Vein endothelial cell (primary cell): ENCODE results near the gene PRKACA.

GRCh38 chr19:13702458-13702850 is 45.2 kb upstream of the YJU2B start:
- CAGE, long polyA plus RNA, result no peak

- CAGE, long polyA plus RNA, result no peak
These were observed 651 bp downstream of the C19orf53 start for GRCh38 chr19:13774945-13775268.

- CAGE, long polyA plus RNA, result no peak
These were observed 10.3 kb upstream of the ZSWIM4 start for GRCh38 chr19:13784960-13785411.

DNA sequence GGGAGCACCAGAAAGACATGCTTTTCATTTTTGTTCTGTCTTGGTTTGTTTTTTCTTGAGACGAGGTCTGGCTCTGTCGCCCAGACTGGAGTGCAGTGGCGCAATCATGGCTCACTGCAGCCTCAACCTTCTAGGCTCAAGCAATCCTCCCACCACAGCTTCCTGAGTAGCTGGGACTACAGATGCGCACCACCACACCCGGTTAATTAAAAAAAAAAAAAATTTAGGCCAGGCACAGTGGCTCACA is 6.1 kb upstream of the ZSWIM4 start:
- CAGE, long polyA plus RNA, result no peak

- CAGE, long polyA plus RNA, result no peak
These were observed 17.5 kb downstream of the ZSWIM4 start for GRCh38 chr19:13812645-13813153.

DNA sequence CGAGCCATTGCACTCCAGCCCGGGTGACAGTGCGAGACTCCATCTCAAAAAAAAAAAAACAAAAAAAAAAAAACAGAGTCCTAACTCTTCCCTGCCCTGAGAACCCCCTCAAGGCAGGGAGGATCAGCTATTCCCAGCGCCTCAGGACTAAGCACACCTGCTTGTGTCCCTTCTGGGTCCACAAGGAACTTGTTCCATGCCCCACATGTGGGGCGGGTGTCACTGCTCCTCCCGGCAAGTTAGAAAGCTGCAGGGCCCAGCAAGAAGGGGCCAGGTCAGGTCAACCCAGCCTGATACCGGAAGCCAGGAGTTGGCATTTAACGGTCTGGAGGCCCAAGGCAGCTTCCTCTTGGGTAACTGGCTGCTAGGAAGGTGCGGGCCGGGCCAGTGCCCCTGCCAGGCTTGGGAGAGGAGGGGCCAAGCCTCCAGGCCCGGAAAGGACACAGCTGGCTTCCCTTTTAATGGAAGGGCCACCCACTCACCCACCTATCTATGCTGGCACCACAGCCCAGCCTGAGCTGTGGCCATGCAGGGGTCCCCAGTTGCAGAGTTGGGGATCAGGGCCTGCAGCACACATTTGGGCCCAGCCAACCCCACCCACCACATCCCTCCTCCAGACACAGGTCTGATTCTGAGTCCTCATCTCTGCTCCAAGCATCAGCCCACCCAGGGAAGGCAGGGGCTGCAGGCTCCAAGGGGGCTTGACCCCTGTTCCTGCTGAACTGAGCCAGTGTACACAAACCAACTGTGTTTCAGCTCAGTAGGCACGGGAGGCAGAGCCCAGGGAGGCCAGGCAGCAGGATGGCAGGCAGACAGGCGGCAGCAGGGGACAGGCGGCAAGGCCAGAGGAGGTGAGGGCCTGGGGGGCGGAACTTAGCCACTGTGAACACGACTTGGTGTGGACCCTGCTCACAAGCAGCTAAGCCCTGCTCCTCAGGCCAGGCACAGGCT is 40.6 kb downstream of the ZSWIM4 start:
- CAGE, long polyA plus RNA, result no peak

- CAGE, long polyA plus RNA, result no peak
These were observed 3.4 kb downstream of the NANOS3 start for GRCh38 chr19:13880009-13881026.

DNA sequence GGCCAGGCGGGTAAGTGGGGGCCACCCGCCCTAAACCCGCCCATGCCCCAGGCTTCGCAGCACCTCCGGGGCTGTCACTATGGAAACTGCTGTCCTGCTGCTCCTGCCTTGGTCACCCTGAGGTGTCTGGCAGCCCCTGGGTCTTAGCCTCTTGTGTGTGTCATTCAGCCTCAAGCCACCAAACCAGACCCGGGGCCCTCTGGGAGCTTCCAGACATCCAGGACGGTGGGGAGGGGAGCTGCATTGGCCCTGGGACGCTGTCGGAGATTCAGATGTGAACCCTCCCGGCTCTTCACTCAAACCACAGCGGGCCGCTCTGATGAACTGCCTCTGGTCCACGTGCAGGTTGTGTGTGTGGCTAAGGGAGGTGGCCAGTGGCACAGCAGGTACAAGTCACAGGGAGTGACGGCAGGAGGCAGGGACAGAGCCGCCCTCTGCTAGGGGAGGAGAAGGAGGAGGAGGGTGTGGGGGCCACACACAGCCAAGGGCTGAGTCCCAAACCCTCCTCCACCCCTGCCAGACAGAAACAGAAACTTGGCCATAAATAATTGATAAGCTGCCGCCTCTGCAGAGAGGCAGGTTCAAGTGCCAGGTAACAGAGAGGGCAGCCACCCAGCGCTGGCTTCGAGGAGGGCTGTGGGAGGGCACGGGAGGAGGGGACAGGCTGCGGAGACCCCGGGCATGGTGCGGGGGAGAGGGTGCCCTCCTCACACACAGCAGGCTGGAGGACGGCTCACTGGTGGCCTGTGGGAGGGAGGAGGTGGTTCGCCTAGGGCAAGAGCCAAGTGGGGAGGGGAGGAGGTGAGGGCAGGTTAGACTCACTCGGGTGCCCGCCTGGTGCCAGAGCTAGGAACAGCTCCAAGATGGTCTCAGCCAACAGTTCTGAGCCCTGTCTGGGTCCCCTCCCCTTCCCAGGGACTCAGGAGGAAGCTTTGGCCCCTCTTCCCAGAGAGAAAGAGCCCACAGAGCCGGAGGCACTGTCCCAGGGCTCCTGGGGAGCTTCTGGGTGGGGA is 8.1 kb downstream of the NANOS3 start:
- CAGE, long polyA plus RNA, result no peak

GRCh38 chr19:13909489-13910027 is 3.6 kb downstream of the CC2D1A start:
- CAGE, long polyA plus RNA, result no peak

DNA sequence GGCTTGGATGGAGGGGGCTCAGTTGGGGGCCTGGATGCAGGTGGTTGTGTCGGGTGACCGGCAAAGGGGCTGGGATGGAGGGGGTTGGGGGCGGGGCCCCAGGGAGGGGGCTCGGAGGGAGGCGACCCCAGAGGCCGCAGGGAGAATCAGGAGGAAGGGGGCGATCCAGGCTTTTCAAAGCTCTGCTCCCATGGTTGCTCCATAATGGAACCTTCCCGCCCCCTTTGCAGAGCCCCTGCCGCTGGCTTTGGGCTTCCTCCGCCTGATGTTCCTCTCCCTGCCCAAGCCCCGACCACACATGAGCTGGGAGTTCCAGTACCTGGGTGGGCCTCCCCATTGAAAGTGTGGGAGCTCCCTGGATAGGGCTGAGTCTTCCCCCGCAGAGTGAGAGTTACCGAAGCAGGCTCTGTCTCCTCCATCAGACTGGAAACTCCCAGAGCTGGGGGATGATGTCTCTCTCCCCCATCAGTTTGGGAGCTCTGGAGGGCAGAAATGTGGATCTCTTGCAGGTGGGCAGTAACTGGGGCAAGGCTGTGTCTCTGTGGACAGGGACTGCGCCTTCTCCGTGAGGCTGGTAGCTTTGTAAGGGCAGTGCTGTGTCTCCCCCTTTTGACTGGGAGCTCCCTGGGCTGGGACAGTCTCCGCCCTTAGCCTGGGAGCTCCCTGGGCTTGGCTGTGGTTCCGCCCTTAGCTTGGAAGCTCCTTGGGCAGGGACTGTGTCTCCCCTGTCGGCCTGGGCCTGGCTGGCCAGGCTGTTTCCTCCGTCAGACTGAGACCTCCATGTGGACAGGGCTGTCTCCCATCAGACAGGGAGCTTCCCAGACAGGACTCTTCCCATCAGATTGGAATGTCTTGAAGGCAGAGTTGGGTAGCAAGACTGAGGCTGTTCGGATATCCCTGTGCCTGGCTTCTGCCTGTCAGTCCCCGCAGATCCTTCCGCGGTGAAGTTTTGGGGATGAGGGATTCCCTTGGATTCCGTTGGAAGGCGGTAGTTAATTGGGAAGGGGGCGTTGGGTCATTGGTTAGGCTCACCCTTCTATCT is 812 bp downstream of the DCAF15 start:
- CAGE, long polyA plus RNA, result no peak

GRCh38 chr19:13963104-13963578 is 10.8 kb downstream of the DCAF15 start:
- CAGE, long polyA plus RNA, result no peak

DNA sequence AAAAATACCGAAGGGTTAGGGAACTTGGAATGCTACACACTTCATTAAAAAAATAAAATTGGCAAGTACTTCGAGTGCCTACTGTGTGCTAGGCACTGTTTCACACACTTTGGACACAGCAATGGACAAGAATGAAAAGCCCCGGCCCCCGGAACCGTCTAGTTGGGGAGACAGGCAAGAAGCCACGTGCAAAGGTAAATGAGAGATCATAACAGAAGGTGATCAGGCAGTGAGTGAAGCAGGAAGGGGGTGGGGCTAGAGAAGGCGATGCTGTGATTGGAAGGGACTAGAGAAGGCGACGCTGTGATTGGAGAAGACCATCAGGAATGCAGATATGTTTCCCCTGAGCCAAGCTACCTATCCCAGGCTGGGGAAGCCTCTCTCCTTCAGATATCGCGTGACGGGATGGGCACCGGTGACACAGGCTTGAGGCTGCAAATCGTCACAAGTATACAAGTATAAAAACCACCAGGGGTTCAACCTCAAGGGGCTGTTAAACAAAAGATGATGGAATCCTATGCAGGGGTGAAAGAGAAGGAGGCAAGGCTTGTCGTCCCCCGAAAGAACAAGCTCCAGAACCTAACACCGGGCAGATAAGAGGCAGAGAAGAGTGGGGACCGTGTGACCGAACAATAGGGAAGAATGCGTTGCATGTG is 21.8 kb downstream of the DCAF15 start:
- CAGE, long polyA plus RNA, result no peak

DNA sequence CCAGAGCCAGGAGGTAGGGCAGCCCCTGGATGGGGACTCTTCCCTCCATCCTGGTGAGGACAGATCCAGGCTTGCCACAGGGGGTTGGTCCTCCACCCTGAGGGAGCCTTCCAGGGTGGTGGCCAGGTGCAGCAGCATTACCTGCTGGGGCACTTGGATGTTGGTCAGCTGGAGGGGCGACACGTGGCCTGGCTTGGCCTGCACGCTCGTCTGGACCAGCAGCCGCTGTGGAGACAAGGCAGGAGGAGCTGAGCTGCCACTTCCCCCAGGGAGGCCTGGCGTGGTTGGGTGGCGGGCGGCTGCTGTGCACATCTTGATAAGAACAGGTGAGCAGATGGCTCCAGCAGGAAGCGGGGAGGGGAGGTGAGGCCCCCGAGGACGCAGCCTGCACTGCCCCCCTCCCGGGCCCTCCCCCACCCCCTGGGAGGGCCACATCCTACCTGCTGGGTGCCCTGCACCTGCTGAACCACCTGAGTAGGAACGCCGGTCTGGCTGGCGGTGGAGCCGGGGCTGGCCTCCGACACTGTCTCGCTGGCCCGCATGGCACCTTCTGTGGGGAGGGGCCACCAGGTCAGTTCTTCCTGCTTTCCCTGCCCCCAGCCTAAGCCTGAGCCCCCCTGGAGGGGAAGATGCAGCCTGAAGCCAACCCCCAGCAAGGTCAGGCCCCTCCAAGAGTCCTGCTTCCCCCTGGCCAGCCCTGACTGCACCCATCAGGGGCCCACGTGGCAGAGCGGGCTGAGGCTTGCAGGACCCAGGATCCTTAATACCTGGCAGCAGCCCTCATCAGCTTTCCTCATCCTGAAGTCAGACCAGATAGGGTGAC is 22.9 kb downstream of the RFX1 start:
- CAGE, long polyA plus RNA, result no peak

DNA sequence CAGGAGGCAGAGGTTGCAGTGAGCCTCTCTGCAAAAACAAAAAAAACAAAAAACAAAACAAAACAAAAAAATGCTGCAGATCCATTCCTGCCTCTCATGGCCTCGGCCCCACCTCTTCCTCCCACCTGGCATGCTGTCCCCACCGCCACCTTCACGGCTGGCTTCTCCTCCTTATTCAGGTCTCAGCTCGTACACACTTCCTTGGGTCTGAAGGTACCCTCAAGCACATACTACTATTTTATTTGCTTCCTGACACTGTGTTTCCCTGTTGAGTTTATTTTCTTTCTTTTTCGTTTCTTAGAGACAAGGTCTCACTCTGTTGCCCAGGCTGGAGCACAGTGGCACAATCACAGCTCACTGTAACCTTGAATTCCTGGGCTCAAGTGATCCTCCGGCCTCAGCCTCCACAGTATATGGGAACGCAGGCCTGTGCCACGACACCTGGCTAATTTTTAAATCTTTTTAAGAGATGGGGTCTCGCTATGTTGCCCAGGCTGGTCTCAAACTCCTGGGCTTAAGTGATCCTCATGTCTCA is 5.0 kb downstream of the RFX1 start:
- CAGE, long polyA plus RNA, result no peak

DNA sequence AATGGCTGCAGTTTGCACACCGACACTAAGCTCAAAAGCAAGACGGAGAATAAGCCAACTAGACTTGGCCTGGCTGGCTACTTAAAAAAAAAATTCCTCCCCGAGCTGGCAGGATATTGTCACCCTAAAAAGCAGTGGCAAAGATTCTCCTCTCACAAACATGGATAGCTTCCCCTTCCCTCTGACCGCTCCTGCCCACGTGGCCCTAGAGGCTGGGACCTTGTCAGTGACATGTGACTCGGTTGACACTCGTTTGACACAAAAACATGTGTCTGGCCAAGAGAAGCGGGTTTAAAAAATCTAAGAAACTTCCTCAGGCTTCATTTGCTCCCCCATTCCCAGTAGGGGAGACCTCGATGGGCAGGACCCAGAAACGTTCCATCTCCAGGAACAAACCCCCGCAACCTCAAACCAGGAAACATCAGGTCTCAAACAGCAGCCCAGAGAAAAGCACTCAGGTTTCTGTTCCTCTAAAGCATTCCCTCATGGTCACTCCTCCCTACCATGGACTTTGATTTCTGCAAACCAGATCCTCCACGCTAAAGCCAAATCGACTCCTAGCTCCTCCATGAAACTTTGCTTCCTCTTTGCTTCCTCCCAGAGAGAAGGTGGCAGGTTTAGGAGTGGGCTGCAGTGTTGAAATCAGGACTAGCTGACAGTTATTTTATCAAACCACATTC is 1.2 kb downstream of the RFX1 start:
- CAGE, long polyA plus RNA, result no peak

- CAGE, long polyA plus RNA, result no peak
These were observed 2.3 kb downstream of the PALM3 start for GRCh38 chr19:14059505-14060024.

- CAGE, long polyA plus RNA, result no peak
These were observed 15.3 kb upstream of the C19orf67 start for GRCh38 chr19:14100655-14101513.

- CAGE, long polyA plus RNA, result no peak
These were observed 4.5 kb downstream of the PRKACA start for GRCh38 chr19:14112895-14113625.

DNA sequence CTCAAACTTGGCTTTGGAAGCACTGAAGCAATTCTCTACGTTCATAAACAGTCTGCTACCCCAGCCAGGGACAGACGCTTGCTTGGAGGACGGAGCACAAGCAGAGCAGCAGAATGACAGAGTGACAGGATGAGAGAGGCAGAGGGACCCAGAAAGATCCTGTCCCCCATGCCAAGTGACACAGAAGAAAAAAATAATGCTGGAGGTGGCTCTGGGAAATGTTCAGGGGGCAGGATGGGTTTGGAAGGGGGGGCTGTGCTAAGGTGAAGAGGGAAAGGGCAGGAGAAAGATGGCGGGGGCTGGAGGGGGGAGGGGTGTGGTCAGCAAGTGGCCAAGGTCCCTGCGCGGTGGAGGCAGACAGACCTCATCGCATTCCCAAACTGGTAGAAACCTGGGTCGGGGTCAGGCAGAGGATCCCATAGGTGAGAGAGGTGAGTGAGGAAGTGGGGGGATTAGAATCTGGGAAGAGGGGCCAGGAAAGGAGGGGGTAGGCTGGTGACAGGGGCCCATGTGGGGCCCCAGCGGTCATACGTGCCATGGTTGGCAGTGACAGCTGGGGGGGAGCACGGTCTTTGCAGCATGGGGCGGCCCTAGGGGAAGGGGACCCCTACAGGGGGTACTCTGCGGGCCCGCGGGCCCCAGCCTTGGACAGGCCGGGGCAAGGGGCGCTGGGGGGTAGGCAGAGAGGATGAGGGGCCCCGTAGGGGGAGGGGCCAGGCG is 684 bp downstream of the PRKACA start:
- CAGE, long polyA plus RNA, result no peak

DNA sequence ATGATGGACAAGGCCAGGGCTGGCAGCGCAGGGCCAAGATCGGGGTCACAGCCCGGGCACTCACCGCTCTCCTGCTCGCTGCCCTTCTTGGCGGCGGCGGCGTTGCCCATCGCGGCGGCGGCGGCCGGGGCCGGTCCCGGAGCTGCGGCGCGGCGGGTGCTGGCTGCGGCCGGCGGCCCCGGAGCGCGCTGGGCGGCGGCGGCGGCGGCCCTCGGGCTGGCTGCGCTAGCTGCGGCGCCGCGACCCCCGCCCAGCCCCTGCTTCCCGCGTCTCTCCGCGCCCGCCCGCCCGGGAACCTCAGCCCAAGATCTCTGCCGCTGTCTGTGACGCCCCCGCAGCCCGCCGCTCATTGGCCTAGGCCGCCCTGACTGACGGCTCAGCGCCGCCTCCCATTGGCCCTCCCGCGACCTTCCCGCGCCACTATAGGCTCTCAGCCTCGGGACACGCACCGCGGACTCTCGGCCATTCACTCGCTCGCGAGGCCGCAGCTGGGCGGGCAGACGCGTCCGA is at the start of gene PRKACA:
Gene PRKACA (minus strand): TSS at position 325 of the 510 bp plus-strand sequence.
- CAGE, long polyA plus RNA, result no peak